Hair follicle dermal papilla cell (primary cell): ENCODE measurements around the genes COL19A1 and DDX43.

GRCh38 chr6:63643723-63644321 lies 8.2 kb downstream of the PHF3 start:
- CAGE, long polyA plus RNA = no peak

DNA sequence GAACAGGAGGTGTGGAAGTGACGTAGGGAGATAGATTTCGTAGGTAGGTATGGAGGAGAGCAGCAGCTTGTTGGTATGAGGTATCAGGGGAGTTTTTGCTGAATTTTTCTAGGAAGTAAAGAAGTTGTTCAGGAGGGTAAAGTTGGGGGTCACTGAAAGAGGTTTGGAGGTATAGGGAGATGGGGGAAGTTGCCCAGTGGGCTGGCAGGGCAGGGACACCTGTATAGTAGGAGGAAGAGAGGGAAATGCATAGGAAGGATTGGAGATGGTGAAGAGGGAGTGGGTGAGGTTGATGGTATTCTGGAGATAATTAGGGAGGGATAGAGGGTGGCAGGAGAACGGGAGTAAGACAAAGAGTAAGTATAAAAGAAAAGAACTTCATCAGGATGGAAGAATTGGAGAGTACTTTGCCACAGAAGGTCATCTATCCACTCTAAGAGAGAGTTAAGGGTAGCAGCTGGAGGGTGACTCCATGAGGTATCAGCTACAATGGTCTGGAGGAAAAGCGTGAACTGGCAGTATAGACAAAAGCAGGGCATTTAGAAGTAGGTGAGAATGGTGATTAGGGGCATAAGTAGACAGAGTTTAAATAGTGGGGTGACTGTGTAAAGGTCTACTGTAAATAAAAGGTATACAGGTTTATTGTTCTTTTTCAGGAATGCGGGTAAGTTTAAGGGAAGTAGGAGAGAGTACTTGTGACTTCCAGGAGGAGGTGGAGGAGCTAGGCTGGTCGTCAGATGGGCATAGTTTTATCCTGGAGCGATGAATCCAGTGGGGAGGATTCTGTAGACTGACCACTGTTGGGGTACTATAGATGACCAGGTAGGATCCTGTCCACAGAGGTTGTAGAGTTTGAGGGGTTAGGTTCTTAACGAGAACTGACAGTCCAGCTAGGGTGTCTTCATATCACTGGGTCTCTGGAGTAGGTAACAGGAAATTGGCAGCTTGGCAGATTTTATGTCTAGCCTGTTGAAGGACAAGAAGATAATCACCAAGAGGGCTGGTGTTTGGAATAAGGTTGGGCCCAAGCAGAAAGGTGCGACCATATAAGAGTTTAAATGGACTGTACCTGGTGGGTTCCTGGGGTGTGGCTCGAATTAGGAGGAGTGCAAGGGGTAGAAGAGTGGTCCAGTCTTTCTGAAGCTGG lies 751.8 kb upstream of the ADGRB3 start:
- CAGE, long polyA plus RNA = no peak

GRCh38 chr6:67885191-67886335 lies 749.5 kb upstream of the ADGRB3 start:
- CAGE, long polyA plus RNA = no peak

DNA sequence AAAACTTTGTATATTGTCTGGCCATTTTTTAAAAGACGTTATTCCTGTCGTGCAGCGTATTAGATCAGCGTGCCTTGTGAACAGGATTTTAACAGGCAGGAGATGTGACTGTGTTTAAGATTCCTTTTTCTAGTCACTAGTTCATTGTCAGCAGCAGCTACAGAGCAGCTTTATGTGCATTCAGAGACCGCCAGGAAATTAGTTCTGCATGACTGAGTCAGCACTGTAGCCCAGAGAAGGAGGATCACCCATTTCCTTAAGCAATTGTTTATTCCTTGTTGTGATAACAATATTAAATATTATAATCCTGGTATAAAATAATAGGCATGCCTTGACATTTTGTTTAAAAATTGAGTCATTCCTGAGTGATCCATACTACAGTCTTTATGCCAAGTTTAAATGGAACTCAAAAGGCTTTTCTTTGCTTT lies 75.3 kb upstream of the ADGRB3 start:
- CAGE, long polyA plus RNA = no peak

DNA sequence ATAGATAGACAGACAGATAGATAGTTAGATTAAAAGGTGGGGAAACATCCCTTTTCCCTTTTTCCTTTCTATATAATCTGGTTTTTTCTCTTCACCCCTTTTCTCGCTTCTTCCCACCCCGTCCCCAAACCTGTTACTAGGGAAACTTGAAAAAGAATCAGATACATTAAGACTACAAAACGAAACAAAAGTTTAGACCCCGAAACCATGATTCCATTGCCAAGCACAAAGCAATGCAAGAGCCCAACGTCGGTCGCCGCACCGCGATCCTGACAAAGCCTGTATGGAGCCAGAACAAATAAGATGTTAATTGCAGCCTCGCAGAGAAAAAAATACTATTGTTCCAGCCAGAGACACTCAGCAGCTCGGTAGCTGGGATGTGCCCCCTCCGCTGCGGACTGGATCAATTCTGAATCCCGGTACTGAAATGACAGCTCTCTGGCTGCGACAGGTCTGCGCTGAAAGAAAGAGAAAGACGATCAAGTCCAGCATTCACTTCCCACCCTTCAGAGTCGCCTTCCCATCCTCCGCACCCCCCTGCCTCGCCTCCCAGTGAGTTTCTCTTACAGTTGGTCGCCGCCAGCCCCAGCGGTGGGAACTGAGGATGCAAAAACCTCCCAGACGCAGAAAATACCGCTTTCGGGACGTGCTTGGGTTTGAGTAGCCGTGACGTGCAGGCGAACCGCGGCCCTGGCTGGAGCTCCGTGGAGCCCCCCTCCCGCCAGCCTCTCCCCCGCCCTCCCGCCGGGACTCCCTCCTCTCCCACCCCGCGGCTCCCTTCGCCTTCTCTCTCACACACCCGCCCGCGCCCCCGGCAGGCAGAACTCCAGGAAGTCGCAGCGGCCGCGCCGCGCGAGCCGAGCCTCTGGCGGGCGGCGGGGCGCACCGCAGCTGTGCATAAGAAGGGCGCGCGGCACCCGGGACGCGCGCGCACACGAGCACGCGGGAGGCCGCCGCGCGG lies 535 bp upstream of the ADGRB3 start:
- CAGE, long polyA plus RNA = no peak

DNA sequence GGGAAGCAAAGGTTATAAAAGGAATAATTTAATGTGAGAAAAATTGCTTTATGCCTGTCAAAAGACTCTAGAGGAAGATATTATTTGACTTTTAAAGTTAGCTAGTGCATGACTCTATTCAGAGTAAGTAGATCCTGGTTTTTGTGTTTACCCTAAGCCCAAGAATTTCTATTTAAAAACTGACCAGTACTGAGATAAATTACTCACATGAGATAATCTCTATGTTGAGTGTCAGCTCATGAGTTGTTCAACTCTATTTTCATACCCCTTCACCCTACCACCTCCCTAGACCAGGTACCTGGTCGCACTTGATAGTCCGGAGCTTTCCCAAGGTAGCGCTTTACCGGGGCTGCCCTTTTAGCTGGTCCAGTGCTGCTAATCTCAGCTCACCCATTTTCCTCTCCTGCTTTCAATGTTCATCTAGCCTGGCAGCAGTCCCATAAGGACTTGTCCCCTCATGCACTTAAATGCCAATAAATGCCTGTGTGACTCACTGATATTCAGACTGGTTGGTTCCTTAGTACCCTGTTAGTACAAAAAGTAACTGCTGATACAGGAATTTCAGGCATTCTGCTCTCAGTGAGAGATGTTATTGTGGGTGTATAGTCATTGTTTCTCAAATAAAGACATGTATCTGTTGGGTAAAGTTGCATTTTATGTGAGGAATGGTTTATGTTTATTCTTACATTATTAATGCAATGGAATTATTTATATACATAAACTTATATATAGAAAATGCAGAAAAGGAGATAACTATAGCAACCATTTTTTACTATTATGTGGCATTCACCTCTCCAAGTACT lies 503.9 kb downstream of the ADGRB3 start:
- CAGE, long polyA plus RNA = no peak

GRCh38 chr6:69694380-69695529 lies 102.1 kb downstream of the LMBRD1 start:
- CAGE, long polyA plus RNA = no peak

- CAGE, long polyA plus RNA = no peak
Measured at GRCh38 chr6:69792302-69792650, 4.5 kb downstream of the LMBRD1 start.

GRCh38 chr6:69866113-69866744 lies at the start of gene COL19A1:
Gene COL19A1, plus strand, starts transcription at chr6:69866556.
- CAGE, long polyA plus RNA = no peak

GRCh38 chr6:69866745-69868013 lies 823 bp downstream of the COL19A1 start:
- CAGE, long polyA plus RNA = no peak

- CAGE, long polyA plus RNA = no peak
Measured at GRCh38 chr6:69937667-69938231, 71.4 kb downstream of the COL19A1 start.

- CAGE, long polyA plus RNA = no peak
Measured at GRCh38 chr6:70084298-70084638, 217.9 kb downstream of the COL19A1 start.

- CAGE, long polyA plus RNA = no peak
Measured at GRCh38 chr6:72382844-72383167, 239.1 kb upstream of the KCNQ5 start.

DNA sequence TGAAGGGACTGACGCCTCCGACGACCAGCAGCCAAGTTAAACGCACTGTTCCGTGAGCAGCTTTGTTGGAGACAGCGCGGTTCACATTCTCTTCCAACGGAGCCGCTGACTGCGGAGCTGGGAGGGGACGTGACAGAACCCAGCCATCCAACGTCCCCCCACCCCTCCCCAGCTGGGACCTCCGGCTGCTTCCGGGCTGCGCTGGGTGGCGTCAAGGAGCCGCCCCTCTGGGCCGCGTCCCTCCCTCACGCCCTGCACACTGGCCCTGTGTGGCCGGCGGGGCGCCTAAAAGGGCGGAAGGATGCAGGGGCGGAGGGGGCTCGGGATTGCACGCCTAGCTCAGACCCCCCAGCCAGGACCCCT lies 36.3 kb upstream of the KHDC1 start:
- CAGE, long polyA plus RNA = no peak

- CAGE, long polyA plus RNA = no peak
Measured at GRCh38 chr6:73309629-73310768, 44.1 kb downstream of the DPPA5 start.

DNA sequence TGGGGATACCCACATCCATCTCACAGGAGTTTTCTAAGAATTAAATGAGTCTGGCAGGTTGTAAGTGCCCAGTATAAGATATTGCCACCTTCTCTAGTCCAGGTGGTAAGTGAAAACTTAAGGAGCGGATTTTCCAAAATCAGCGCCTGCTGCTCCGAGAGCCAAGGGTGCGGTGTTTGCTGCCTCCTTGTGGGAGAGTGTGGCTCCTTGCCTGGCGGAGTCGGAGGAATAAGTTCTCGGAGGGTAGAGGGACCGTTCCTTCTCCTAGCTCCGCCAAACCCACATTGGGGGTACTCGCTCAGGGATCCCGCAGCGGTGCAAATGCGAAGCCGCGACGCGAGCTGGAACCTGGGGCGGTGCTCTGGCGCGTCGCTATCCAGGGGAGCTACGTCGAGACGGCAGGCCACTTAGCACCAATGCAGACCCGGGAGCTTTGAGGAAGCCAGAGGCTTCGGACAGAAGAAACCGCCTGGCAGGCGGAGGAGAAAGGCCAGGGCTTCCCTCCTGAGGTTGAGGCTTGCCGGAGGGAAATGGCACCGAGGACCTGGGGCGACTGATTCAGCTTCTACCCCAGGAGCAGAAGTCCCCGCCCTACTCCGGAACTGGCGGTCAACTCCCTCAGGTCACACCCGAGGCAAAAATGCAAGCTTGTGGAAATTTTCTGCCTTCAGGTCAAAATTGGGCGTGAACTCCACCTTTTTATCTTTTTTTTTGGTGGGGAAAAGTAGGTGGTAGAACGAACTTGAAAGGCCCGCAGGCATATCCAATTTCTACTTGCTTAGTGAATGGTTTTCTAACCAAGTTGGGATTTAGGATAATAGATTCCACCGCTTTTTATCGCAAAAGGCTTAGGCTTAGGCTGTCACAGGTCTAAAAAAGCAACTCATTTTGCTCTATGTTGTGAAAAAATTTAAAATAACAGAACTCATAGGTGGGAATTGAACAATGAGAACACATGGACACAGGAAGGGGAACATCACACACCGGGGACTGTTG lies 5.6 kb upstream of the DDX43 start:
- CAGE, long polyA plus RNA = no peak

DNA sequence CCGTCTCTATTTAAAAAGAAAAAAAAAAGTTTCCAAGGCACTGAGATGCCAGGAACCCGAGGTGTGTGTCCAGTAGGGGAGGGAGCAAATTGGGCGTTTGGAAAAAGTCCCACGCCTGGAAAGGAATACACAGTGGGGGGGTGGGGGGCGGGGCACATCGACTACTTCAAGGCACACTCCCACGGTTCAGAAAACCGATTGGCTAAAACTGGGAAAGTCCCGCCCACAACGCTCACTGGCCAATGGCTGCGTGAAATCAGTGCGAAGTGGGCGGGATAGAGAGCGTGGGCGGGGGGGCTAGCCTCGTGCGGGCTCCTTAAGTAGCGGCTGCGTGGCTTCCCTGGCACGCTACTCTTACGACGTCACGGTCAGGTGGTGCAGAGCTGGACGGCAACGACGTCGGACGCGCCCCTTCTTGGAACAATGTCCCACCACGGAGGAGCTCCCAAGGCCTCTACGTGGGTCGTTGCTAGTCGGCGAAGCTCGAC lies at the start of gene DDX43:
Gene DDX43 (plus strand): TSS at position 346 of the 488 bp plus-strand sequence.
- CAGE, long polyA plus RNA = no peak

- CAGE, long polyA plus RNA = no peak
Measured at GRCh38 chr6:73492104-73492468, 28.7 kb downstream of the EEF1A1 start.

- CAGE, long polyA plus RNA = no peak
Measured at GRCh38 chr6:73518735-73519467, 1.9 kb downstream of the EEF1A1 start.

- CAGE, long polyA plus RNA = no peak
Measured at GRCh38 chr6:73704197-73704744, 8.3 kb downstream of the CD109 start.